Breast epithelium (tissue), 2 donors: Measurements from ENCODE around the genes AGRP and PSMB10.

DNA sequence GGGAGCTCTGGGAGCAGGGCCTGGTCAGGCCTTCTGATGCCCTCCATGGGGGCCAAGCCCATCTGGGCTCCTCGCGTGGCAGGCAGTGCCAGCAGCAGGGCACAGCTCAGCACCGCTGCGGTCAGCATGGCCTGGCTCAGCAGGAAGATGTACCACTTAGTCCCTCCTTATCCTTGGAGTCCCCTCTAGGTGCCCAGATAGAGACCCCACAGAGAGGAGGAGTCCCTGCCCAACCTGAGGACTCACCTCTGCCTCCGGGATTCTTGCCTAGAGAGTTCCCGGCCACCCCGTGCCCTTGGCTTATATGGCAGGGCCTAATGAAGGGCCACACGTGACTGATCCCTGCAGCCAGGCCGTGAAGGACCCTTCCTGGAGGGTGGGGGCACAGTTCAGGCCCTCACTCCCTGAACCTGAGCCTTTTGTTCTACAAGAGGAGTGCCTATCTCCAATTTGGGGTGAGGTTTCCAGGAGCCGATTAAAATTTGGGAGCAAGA is at the start of gene AGRP:
AGRP (minus strand) TSS at position 277 of the 494 bp plus-strand sequence.
- PRO-cap: no peak
- RAMPAGE, long total RNA, 2 experiments: no peak in any of the 2 experiments

DNA sequence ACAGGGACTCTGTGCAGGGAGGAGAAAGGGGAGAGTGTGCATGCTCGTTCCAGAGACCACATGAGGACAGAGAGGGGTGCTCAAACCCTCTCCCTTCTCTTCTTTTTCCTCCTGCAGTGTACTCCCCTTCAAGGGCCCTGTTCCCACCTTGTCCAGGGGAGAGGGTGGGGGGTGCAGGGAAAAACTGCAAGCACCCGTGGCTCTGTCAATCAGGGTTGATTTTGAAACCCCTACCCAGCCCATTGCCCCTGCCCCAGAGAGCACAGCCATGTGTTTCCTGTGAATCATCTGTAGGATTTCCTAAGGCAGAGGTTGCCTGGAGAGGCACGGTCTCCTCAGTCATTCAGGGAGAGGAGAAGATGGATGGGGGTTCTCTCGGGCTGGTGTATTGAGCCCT is 3.3 kb upstream of the AGRP start:
- PRO-cap: unidirectional peak, plus-strand start at position 346 of the sequence
- RAMPAGE, long total RNA, 2 experiments: no peak in any of the 2 experiments

DNA sequence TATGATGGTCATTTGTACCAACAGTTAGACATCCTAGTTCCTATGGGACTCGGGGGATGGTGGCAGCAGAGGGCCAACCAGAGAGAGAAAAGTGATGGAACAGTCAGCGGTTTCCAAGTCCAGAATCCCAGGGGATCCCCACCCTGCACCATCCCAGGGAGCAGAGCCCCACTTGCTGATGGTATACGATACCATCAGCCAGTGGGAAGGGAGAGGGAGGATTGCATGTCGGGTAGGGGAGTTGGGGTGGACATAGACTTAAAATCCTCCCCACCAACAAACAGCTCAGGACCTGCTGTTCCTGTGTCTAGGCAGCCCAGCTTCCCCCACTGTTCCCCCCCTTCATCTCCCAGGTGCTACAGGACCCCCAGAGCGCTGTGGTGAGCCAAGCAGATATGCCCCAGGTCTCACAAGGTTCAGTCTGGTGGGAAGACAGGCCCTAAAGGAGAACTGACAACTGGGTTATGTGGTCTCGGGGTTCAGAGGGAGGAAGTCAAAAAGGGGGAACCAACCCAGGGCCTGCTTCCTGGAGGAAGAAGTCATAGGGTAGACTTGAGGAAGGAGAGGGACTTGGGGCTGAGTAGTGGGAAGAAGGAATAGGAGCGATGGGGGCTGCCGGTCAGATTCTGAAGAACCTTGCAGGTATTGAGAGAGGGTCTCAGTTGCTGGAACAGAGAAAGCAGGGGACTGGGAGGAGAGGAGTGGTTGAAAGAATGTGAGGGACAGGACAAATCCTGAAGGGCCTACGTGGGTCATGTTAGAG is 2.5 kb downstream of the RIPOR1 start:
- PRO-cap: no peak
- RAMPAGE, long total RNA, 2 experiments: no peak in any of the 2 experiments

DNA sequence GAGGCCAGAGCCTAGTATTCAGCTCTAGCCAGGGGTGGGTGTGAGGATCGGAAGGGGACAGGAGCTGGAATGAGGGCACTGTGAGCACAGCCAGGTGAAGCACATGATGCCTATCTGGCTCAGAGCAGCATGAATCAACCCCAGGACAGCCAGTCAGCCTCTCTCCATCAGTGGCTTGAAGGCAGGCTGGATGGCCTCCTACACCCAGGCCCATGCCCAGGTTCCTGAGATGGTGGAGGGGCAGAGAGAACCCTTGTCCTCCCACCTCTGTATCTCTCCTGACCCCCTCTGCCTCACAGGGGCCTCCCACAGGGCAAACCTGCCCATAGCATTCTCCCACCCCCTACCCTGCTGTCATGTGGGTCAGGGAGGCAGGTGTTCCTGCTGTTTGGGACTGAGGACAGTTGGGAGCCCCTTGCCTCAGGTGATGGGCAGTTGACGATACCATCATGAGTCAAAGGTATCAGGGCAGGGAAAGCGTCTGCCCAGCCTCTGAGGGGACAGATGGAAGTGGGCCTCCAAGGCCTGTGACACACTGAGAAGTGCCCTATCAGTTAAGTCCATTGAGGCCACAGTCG is 13.7 kb upstream of the CTCF start:
- PRO-cap: no peak
- RAMPAGE, long total RNA, 2 experiments: no peak in any of the 2 experiments

GRCh38 chr16:67648640-67648914 is 3.6 kb downstream of the CARMIL2 start:
- PRO-cap: no peak
- RAMPAGE, long total RNA, 2 experiments: no peak in any of the 2 experiments

DNA sequence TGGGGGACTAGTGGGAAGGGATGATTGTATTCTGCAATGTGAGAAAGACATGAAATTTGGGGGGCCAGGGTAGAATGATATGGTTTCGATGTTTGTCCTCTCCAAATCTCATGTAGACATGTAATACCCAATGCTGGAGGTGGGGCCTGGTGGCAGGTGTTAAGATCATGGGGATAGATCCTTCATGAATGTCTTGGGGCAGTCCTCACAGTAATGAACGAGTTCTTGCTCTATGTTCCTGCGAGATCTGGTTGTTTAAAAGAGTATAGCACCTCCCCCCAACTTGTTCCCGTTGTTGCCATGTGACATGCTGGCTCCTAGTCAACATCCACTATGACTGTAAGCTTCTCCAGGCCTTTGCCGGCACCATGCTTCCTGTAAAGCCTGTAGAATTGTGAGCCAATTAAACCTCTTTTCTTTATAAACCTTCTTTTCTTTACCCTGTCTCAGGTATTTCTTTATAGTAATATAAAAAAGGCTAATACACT is 33.3 kb downstream of the RANBP10 start:
- PRO-cap: no peak
- RAMPAGE, long total RNA, 2 experiments: no peak in any of the 2 experiments

- PRO-cap: no peak
- RAMPAGE, long total RNA, 2 experiments: no peak in any of the 2 experiments
Measured at GRCh38 chr16:67805957-67806387, 388 bp downstream of the RANBP10 start.

GRCh38 chr16:67829852-67830541 is 12.1 kb upstream of the THAP11 start:
- PRO-cap: no peak
- RAMPAGE, long total RNA, 2 experiments: no peak in any of the 2 experiments

DNA sequence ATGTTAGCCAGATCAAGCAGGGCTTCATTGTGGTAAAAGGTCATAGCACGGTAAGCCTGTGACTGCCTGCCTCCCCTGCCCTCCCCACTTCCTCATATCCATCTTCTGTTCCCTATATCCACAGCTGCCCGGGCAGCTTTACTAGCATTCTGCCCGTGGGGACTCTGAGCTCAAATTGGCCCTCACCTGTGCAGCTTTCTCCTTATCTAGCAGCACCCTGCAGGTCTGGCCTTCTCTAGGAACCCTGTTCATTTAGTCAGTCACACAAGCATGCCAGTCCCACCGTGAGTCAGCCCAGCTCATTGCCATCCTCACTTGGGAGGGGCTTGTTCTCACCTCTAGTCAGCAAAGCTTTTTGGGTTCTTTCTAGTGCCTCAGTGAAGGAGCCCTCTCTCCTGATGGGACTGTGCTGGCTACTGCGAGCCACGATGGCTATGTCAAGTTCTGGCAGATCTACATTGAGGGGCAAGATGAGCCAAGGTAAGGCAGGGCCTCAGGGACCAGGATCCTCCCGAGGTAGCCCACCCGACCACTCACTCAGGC is 5.0 kb downstream of the EDC4 start:
- PRO-cap: no peak
- RAMPAGE, long total RNA, 2 experiments: no peak in any of the 2 experiments

- PRO-cap: no peak
- RAMPAGE, long total RNA, 2 experiments: no peak in any of the 2 experiments
Measured at GRCh38 chr16:67882292-67883361, 2.1 kb upstream of the NRN1L start.

DNA sequence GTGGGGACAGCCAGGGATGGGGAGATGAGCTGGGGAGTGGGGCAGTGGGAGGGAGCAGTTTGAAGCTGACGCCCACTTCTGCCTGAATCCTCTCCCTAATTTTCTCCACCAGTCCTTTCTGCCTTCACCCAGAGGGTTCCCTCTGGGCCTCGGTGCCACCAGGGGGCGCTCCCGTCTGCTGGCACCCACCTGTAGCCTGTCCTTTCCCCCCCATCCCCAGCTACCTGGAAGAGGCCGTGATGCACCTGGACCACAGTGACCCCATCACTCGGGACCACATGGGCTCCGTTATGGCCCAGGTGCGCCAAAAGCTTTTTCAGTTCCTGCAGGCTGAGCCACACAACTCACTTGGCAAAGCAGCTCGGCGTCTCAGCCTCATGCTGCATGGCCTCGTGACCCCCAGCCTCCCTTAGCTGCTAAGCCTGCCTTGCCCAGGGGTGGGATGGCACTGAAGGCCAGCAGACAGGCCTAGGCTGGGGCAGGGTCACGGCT is 903 bp upstream of the NRN1L start:
- PRO-cap: no peak
- RAMPAGE, long total RNA, 2 experiments: no peak in any of the 2 experiments

- PRO-cap: no peak
- RAMPAGE, long total RNA, 2 experiments: no peak in any of the 2 experiments
Measured at GRCh38 chr16:67902693-67903341, 9.8 kb downstream of the PSKH1 start.

GRCh38 chr16:67907400-67907797 is 14.3 kb downstream of the PSKH1 start:
- PRO-cap: no peak
- RAMPAGE, long total RNA, 2 experiments: no peak in any of the 2 experiments

- PRO-cap: no peak
- RAMPAGE, long total RNA, 2 experiments: no peak in any of the 2 experiments
Measured at GRCh38 chr16:67917764-67918657, 13.7 kb downstream of the CTRL start.

GRCh38 chr16:67934216-67934589 is 2.4 kb downstream of the PSMB10 start:
- PRO-cap: no peak
- RAMPAGE, long total RNA, 2 experiments: no peak in any of the 2 experiments

DNA sequence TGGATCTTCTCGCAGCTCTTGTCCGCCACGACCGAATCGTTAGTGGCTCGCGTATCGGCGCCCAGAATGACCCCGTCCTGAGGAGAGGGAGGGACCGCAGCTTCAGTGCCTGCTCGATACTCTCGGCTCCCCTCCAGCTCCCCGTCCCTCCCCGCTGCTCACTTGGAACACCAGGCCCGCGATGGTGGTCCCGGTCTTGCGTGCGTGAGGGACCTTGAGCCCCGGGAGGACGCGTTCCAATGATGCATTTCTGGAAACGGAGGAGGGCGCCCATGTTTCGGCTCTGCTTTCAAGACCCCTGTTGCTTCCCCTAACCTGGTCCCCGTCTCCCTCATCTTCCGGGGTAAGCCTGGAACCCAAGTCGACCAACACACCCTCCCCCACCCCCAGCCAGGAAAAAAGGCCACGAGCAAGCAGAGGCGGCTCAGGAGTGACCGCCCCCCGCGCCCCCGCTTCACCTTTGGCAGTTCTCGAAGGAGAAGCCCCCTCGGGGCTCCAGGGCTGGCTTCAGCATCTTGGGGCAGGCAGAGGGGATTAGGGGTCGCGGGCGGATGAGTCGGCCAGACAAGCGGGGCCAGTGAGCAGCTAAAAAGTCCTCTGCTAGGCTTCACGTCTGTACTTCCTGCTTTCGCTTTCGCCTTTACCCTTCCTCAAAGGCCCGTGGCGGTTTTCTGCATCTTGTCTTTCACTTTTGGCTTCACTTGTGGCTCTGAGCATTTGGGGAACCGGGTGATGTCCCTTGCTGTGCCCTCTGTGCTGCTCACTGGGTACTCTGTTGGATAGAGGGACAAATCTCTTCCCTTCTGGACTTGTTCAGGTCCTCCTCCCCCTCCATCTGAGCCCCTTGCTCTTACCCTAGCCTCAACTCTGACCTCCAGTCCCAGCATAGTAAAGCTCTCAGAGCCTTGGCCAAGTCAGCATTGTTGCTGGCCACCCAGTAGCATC is at the start of gene PSMB10:
PSMB10 (minus strand) TSS at position 615 of the 945 bp plus-strand sequence.
- PRO-cap: unidirectional peak, minus-strand start at position 615 of the sequence
- RAMPAGE, long total RNA, 2 experiments: start-site peak on the minus strand in 2 of 2 experiments, centred at positions 602 to 603 of the sequence, 28 reads per replicate

GRCh38 chr16:67943222-67943930 is 544 bp downstream of the LCAT start:
- PRO-cap: no peak
- RAMPAGE, long total RNA, 2 experiments: no peak in any of the 2 experiments

DNA sequence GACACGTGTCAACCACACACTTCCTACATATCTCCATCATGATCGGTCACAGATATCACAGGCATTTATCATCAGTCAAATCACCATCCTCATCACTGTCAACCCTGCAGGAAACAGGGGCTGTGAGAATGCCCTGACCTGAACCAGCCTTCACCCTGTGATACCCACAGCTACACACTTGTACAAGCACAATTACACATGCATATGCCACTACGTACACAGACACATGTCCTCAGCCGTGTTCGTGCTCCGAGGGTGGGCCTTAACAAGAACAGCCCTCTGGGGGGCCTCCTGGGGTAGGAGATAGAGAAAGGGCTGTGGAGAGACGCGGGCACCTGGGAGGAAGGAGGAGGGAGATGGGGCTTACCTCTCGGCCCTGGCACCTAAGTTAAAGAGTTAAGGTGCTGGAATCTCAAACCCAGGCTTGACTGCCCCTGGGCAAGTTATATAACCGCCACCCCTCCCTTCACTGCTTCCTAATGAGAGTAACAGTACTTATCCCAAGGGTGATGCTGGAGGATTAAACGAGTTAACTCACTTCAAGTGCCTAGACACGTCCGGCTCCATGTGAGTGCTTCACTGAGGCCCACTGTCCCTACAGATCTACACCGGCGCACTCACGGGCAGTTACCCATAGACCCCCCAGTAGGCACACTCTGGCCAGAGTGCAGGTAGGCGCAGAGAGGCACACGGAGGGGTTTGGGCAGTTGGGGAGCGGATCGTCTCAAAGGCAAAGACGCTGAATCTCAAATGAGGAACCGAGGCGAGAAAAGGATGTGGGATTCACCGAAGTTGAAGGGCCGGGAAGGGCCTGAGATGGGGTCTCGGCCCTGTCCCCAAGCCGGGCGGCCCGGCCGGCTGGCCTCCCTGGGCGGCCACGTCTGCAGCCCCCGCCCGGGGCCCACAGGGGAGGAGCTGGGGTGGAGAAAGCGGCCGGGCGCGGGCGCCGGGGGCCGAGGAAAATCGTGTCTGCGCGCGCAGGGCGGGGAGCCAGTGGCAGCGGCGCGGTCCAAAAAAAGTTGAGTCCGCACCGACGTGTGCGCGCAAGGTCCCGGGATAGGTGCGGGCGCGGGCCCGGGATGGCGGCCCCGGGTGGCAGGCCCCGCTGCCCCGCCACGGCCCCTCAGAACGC is 772 bp downstream of the SLC12A4 start:
- PRO-cap: no peak
- RAMPAGE, long total RNA, 2 experiments: no peak in any of the 2 experiments

- PRO-cap: no peak
- RAMPAGE, long total RNA, 2 experiments: no peak in any of the 2 experiments
Measured at GRCh38 chr16:68079416-68080507, 5.4 kb upstream of the NFATC3 start.

DNA sequence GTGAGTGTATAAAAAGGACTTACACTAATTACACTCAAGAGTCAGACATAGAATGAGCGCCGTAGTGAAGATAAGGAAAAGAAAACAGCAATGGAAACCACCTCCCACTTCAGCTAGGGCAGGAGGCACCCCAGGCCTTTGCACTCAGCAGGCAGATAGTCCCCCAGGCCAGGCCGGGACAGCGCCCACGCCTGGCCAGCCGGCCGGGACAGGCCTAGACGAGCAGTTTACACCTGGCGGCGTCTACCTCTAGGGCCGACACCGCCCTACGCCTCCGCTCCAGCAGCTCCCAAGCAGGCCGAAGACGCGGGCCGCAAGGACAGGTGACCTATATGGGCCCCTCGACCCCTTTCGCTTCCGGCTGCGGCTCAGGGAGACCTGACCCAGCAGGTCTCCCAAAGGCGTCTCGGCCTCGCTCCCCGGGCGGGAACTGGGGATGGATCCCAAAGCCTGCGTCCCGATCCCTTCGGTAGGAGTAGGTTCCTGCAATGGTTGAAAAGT is 943 bp downstream of the ESRP2 start:
- PRO-cap: no peak
- RAMPAGE, long total RNA, 2 experiments: no peak in any of the 2 experiments